ENCODE measurements around a stretch of chr19.

- RAMPAGE, long total RNA: no peak
- RRBS, 2 experiments: no CpG with 5 or more reads among the region's 13 CpGs
CAGE:
- cytosol, long polyA minus RNA: no peak
- cytosol, long polyA plus RNA: no peak
- long polyA plus RNA: no peak
- nucleolus, long total RNA: no peak
- nucleus, long polyA plus RNA: no peak
- nucleus, long total RNA: no peak
Measured at GRCh38 chr19:386696-387097, 10.9 kb upstream of the THEG start.

GRCh38 chr19:508078-508565 lies 825 bp downstream of the TPGS1 start:
- RAMPAGE, long total RNA: no peak
- RRBS, 2 experiments: no CpG with 5 or more reads among the region's 22 CpGs
CAGE:
- cytosol, long polyA minus RNA: no peak
- cytosol, long polyA plus RNA: no peak
- long polyA plus RNA: no peak
- nucleolus, long total RNA: no peak
- nucleus, long polyA plus RNA: no peak
- nucleus, long total RNA: no peak

- RAMPAGE, long total RNA: no peak
- RRBS, 2 experiments: 29 to 58% methylated on average over 16 to 24 of the region's 100 CpGs
CAGE:
- cytosol, long polyA minus RNA: no peak
- cytosol, long polyA plus RNA: no peak
- long polyA plus RNA: no peak
- nucleolus, long total RNA: no peak
- nucleus, long polyA plus RNA: no peak
- nucleus, long total RNA: no peak
Measured at GRCh38 chr19:518789-519542, 11.7 kb downstream of the TPGS1 start.

- RAMPAGE, long total RNA: no peak
- RRBS, 2 experiments: no CpG with 5 or more reads among the region's 14 CpGs
CAGE:
- cytosol, long polyA minus RNA: no peak
- cytosol, long polyA plus RNA: no peak
- long polyA plus RNA: no peak
- nucleolus, long total RNA: no peak
- nucleus, long polyA plus RNA: no peak
- nucleus, long total RNA: no peak
Measured at GRCh38 chr19:558632-559259, 13.7 kb upstream of the BSG start.

GRCh38 chr19:566895-567138 lies 5.6 kb upstream of the BSG start:
- RAMPAGE, long total RNA: no peak
- RRBS, 2 experiments: no CpG with 5 or more reads among the region's 11 CpGs
CAGE:
- cytosol, long polyA minus RNA: no peak
- cytosol, long polyA plus RNA: no peak
- long polyA plus RNA: no peak
- nucleolus, long total RNA: no peak
- nucleus, long polyA plus RNA: no peak
- nucleus, long total RNA: no peak

DNA sequence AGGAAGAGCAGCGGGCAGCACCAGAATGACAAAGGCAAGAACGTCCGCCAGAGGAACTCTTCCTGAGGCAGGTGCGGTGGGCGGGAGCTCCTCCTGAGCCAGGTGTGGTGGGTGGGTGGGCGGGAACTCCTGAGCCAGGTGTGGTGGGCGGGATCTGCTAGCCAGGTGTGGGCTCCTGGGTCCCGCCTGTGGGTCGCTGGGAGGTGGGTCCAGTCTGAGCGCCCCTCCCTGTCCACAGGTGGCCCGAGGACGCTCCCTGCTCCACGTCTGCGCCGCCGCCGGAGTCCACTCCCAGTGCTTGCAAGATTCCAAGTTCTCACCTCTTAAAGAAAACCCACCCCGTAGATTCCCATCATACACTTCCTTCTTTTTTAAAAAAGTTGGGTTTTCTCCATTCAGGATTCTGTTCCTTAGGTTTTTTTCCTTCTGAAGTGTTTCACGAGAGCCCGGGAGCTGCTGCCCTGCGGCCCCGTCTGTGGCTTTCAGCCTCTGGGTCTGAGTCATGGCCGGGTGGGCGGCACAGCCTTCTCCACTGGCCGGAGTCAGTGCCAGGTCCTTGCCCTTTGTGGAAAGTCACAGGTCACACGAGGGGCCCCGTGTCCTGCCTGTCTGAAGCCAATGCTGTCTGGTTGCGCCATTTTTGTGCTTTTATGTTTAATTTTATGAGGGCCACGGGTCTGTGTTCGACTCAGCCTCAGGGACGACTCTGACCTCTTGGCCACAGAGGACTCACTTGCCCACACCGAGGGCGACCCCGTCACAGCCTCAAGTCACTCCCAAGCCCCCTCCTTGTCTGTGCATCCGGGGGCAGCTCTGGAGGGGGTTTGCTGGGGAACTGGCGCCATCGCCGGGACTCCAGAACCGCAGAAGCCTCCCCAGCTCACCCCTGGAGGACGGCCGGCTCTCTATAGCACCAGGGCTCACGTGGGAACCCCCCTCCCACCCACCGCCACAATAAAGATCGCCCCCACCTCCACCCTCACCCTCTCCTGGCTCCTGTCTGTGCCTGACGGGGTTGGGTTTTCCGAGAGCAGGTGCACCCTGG lies 6.8 kb upstream of the HCN2 start:
- RAMPAGE, long total RNA: no peak
- RRBS, 2 experiments: 75 to 78% methylated on average over 11 of the region's 46 CpGs
CAGE:
- cytosol, long polyA minus RNA: no peak
- cytosol, long polyA plus RNA: no peak
- long polyA plus RNA: no peak
- nucleolus, long total RNA: start-site peak on the plus strand centred at position 364 of the sequence, 142 bp wide, 485 reads; start-site peak on the plus strand centred at position 621 of the sequence, 66 bp wide, 69 reads
- nucleus, long polyA plus RNA: no peak
- nucleus, long total RNA: no peak

GRCh38 chr19:590290-590694 lies 611 bp downstream of the HCN2 start:
- RAMPAGE, long total RNA: no peak
- RRBS, 2 experiments: 4 to 8% methylated on average over 34 of the region's 61 CpGs
CAGE:
- cytosol, long polyA minus RNA: no peak
- cytosol, long polyA plus RNA: no peak
- long polyA plus RNA: no peak
- nucleolus, long total RNA: no peak
- nucleus, long polyA plus RNA: no peak
- nucleus, long total RNA: no peak

GRCh38 chr19:623740-624195 lies 9.6 kb downstream of the POLRMT start:
- RAMPAGE, long total RNA: no peak
- RRBS, 2 experiments: 80% methylated on average over 1 of the region's 25 CpGs; no CpG with 5 or more reads in 1 of the 2 experiments
CAGE:
- cytosol, long polyA minus RNA: no peak
- cytosol, long polyA plus RNA: no peak
- long polyA plus RNA: no peak
- nucleolus, long total RNA: no peak
- nucleus, long polyA plus RNA: no peak
- nucleus, long total RNA: no peak

DNA sequence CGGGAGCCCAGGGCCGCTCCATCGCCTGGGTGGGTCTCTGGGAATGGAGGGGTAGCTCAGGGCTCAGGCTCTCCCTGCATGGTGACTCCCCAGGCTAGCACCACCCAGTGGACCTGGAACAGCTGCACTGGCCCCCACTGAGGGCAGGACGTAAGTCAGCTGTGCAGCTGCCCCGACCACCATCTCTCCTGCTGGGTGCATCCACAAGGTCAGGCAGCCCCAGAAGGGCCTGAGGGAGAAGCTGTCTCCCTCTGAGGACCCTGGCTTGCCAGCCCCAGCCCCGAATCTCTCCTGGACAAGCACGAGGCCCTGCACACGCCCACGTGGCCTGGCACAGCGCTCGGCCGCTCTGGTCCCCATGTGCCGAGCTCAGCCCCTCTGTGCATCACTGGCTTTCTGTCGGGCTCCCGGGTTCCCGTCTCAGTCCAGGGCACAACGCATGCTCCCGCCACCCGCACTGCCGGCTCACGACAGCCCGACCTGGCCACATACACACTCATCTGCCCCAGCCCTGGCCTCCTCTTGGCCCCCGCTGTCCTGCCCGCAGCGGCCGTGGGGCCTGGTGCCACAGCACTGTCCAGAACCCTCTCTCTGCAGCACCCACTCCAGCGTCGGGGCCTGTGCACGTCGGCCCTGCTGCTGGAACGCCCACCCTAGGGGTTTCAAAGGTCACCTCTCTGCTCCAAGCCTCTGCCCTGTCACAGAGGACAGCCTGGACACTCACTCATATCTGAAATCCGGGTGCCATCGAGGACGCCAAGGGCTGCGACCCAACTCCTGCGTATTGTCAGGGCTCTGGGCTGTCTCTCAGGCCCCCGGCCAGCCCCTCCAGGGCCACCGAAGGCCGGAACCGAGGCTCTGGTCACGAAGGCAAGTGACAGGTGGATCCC lies 5.8 kb downstream of the RNF126 start:
- RAMPAGE, long total RNA: no peak
- RRBS, 2 experiments: 90 to 92% methylated on average over 13 of the region's 41 CpGs
CAGE:
- cytosol, long polyA minus RNA: no peak
- cytosol, long polyA plus RNA: no peak
- long polyA plus RNA: no peak
- nucleolus, long total RNA: no peak
- nucleus, long polyA plus RNA: no peak
- nucleus, long total RNA: no peak

- RAMPAGE, long total RNA: no peak
- RRBS, 2 experiments: no CpG with 5 or more reads among the region's 4 CpGs
CAGE:
- cytosol, long polyA minus RNA: no peak
- cytosol, long polyA plus RNA: no peak
- long polyA plus RNA: no peak
- nucleolus, long total RNA: no peak
- nucleus, long polyA plus RNA: no peak
- nucleus, long total RNA: no peak
Measured at GRCh38 chr19:675093-675284, 1.2 kb upstream of the FSTL3 start.

DNA sequence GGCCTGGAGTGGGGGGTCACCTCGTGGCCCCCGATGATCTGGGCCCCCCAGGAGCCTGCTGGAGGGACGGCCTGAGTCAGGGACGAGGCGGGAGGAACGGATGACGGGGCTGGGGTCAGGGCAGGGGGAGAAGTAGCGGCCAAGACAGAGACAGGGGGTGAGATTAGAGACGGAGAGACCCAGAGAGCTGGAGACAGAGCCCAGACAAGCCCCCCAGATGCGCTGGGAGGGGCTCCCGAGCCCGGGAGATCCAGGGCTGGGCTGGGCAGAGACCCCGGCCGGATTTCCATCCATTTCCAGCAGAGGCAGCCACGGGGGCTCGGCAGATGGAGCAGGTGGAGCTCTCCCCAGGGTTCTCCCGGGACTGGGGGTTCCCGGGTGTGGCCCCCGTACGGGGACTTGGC lies 337 bp downstream of the PRSS57 start:
- RAMPAGE, long total RNA: no peak
- RRBS, 2 experiments: 1 to 3% methylated on average over 6 of the region's 20 CpGs
CAGE:
- cytosol, long polyA minus RNA: no peak
- cytosol, long polyA plus RNA: no peak
- long polyA plus RNA: no peak
- nucleolus, long total RNA: no peak
- nucleus, long polyA plus RNA: no peak
- nucleus, long total RNA: no peak

DNA sequence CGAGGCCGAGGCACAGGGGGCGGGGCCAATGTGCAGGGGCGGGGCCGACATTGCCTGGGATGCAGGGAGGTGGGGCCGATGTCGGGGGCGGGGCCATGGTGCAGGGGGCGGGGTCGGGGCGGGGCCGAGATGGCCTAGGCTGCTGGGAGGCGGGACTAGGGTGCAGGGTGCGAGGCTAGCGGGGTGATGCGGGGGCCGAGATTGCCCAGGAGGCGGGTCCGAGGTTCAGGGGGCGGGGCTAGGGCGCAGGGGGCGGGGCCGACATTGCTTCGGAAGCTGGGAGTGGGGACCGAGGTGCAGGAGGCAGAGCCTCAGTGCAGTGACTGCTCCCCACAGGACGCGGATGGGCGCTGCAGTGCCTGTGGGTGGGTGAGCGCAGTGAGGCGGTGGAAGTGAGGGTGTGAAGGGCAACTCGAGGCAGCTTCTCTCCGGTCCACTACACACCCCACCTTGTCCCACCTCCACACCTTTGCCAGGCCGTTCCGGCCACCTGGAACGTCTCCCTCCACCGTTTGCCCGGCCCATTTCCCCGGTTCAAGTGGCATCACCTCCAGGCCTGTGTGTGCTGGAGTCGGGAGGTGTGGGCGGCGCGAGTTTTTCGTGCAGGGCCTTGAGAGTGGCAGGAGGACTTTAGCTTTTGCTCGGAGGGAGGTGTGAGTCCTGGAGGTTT lies 4.6 kb upstream of the PALM start:
- RAMPAGE, long total RNA: no peak
- RRBS, 2 experiments: 6 to 20% methylated on average over 3 of the region's 44 CpGs
CAGE:
- cytosol, long polyA minus RNA: no peak
- cytosol, long polyA plus RNA: no peak
- long polyA plus RNA: no peak
- nucleolus, long total RNA: no peak
- nucleus, long polyA plus RNA: no peak
- nucleus, long total RNA: no peak

GRCh38 chr19:710023-710742 lies 1.4 kb downstream of the PALM start:
- RAMPAGE, long total RNA: no peak
- RRBS, 2 experiments: 29 to 33% methylated on average over 5 to 8 of the region's 31 CpGs
CAGE:
- cytosol, long polyA minus RNA: no peak
- cytosol, long polyA plus RNA: no peak
- long polyA plus RNA: no peak
- nucleolus, long total RNA: no peak
- nucleus, long polyA plus RNA: no peak
- nucleus, long total RNA: no peak

GRCh38 chr19:745174-745630 lies 5.7 kb upstream of the MISP start:
- RAMPAGE, long total RNA: no peak
- RRBS, 2 experiments: no CpG with 5 or more reads among the region's 7 CpGs
CAGE:
- cytosol, long polyA minus RNA: no peak
- cytosol, long polyA plus RNA: no peak
- long polyA plus RNA: no peak
- nucleolus, long total RNA: no peak
- nucleus, long polyA plus RNA: no peak
- nucleus, long total RNA: no peak

GRCh38 chr19:781802-783082 lies 15.0 kb upstream of the PTBP1 start:
- RAMPAGE, long total RNA: no peak
- RRBS, 2 experiments: 56 to 81% methylated on average over 6 to 13 of the region's 57 CpGs
CAGE:
- cytosol, long polyA minus RNA: no peak
- cytosol, long polyA plus RNA: no peak
- long polyA plus RNA: no peak
- nucleolus, long total RNA: no peak
- nucleus, long polyA plus RNA: no peak
- nucleus, long total RNA: no peak

DNA sequence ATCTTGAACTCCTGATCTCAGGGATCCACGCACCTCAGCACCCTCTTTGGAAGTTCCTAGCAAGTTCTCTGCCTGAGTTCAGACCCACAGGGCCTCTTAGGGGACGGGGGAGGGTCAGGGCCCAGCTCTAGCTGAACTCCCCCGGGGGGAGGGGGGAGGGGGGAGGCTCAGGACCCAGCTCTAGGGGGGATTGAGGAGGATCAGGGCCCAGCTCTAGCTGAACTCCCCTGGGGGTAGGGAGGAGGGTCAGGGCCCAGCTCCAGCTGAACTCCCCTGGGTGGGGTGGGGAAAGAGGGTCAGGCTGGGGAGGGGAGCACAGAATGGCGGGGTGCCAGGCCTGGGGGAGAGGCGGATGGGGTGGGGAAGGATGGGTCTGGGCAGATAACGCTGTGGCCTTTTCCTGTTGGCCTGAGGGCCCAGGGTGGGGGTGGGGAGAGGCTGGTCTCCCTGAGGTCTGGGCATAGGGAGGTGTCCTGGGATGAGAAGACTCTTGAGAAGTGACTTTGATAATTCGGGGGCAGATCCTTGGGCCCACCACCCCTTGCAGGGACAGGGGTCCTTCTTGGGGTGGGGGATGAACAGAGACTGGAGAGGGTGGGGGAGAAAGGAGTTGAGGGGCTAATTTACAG lies 5.5 kb upstream of the PTBP1 start:
- RAMPAGE, long total RNA: no peak
- RRBS, 2 experiments: no CpG with 5 or more reads among the region's 7 CpGs
CAGE:
- cytosol, long polyA minus RNA: no peak
- cytosol, long polyA plus RNA: no peak
- long polyA plus RNA: no peak
- nucleolus, long total RNA: no peak
- nucleus, long polyA plus RNA: no peak
- nucleus, long total RNA: no peak

- RAMPAGE, long total RNA: no peak
- RRBS, 2 experiments: under 1% methylated on average over 11 of the region's 80 CpGs
CAGE:
- cytosol, long polyA minus RNA: no peak
- cytosol, long polyA plus RNA: no peak
- long polyA plus RNA: no peak
- nucleolus, long total RNA: no peak
- nucleus, long polyA plus RNA: no peak
- nucleus, long total RNA: no peak
Measured at GRCh38 chr19:797633-798079, 404 bp downstream of the PTBP1 start.

DNA sequence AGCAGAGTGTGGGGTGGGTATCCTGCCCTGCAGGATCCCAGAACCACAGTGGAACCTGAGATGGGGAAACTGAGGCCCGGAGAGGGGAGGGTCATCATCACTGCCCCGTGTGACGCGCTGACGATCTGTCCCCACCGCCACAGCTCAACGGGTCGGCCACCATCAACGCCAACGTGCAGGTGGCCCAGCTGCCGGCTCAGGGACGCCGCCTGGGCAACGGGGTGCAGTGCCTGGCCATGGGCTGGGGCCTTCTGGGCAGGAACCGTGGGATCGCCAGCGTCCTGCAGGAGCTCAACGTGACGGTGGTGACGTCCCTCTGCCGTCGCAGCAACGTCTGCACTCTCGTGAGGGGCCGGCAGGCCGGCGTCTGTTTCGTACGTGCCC lies 3.3 kb downstream of the ELANE start:
- RAMPAGE, long total RNA: no peak
- RRBS, 2 experiments: 67 to 75% methylated on average over 4 to 9 of the region's 29 CpGs
CAGE:
- cytosol, long polyA minus RNA: no peak
- cytosol, long polyA plus RNA: no peak
- long polyA plus RNA: no peak
- nucleolus, long total RNA: no peak
- nucleus, long polyA plus RNA: no peak
- nucleus, long total RNA: no peak

DNA sequence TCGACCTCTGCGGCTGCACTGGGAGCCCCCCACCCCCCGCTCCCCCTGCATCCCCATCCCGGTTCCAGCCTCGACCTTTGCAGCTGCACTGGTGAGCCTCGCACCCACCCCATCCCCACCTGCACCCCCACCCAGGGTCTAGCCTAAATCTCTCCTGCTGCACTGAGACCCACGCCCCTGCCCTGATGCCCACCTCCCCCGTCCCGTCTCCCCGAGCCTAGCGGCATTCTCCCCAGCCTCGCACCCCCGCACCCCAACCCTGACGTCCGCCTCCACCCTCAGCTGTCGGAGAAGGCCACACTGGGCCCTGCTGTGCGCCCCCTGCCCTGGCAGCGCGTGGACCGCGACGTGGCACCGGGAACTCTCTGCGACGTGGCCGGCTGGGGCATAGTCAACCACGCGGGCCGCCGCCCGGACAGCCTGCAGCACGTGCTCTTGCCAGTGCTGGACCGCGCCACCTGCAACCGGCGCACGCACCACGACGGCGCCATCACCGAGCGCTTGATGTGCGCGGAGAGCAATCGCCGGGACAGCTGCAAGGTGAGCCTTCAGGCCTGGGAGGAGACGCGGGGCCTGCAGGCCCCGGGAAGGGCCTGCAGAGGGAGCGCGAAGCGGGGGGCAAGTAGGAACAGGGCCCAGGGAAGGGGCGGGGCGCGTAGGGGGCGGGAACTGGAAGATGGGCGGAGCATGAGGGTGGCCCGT lies 2.1 kb downstream of the CFD start:
- RAMPAGE, long total RNA: no peak
- RRBS, 2 experiments: 51 to 84% methylated on average over 27 of the region's 58 CpGs
CAGE:
- cytosol, long polyA minus RNA: no peak
- cytosol, long polyA plus RNA: no peak
- long polyA plus RNA: no peak
- nucleolus, long total RNA: no peak
- nucleus, long polyA plus RNA: no peak
- nucleus, long total RNA: no peak

DNA sequence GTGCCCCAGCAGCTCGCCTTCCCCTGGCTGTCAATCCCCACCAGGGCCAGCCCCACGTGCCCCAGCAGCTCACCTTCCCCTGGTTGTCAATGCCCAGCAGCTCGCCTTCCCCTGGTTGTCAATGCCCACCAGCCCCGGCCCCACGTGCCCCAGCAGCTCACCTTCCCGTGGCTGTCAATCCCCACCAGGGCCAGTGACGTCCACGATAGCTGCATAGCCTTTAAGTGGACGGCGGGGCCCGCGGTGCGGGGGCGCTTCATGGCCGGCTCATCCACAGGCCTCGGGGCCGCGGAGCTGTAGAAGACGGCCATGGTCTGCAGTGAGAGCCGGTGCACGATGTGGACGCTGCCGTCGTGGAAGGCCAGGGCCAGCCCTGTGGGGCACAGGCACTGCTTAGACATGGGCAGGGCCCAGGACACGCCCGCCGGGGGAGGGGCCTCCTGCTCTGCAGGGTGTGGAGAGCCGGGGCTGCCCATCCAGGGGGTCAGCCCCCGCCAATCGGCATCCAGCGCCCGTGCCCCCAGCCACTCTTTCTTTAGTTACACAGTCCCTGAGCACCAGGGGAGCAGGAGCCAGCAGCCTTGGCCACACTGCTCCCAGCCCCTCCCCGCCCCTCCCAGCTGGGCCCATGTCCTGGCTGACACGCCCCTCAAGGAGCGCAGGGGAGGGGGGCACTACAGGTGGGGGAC lies 13.1 kb downstream of the MED16 start:
- RAMPAGE, long total RNA: no peak
- RRBS, 2 experiments: 95% methylated on average over 6 to 13 of the region's 35 CpGs
CAGE:
- cytosol, long polyA minus RNA: start-site peak on the minus strand centred at position 275 of the sequence, 9 bp wide, 18 reads
- cytosol, long polyA plus RNA: no peak
- long polyA plus RNA: no peak
- nucleolus, long total RNA: no peak
- nucleus, long polyA plus RNA: no peak
- nucleus, long total RNA: no peak